ENCODE measurements around a stretch of chr2.

- PRO-cap = no peak
Measured at GRCh38 chr2:190119193-190119753, 56.7 kb upstream of the MSTN start.

DNA sequence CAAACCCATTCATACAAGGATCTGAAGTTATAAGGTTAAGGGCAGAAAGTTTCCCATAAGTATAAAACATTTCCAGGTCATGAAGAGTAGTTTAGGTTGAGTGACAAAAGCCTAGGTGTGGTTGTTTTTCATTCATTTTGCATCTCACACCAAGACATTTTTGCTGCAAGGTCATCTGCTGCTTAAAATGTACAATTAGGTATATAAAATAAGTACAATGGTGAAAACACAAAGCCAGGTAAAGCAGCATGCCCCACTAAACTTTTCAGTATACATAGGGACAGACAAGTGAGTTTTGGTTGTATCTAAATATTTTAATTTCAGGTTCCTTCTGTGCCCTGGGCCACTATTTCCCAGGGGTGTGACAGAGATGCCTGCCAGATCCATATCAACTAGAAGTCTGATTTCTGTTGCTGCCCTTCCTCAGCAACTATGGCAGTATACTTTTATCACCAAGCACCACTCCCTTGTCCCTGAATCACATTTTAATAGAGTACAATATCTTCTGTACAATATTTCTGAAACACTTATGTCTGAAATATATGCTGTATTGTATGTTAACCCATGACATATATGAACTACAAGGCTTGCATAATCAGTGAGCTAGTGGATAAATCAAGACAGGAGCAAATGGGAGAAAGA is 21.2 kb downstream of the C2orf88 start:
- PRO-cap = no peak

GRCh38 chr2:190343082-190343373 is 361 bp upstream of the INPP1 start:
- PRO-cap = no peak

GRCh38 chr2:190356125-190356882 is 12.9 kb downstream of the INPP1 start:
- PRO-cap = no peak

GRCh38 chr2:190409309-190410058 is 1.3 kb downstream of the MFSD6 start:
- PRO-cap = no peak

DNA sequence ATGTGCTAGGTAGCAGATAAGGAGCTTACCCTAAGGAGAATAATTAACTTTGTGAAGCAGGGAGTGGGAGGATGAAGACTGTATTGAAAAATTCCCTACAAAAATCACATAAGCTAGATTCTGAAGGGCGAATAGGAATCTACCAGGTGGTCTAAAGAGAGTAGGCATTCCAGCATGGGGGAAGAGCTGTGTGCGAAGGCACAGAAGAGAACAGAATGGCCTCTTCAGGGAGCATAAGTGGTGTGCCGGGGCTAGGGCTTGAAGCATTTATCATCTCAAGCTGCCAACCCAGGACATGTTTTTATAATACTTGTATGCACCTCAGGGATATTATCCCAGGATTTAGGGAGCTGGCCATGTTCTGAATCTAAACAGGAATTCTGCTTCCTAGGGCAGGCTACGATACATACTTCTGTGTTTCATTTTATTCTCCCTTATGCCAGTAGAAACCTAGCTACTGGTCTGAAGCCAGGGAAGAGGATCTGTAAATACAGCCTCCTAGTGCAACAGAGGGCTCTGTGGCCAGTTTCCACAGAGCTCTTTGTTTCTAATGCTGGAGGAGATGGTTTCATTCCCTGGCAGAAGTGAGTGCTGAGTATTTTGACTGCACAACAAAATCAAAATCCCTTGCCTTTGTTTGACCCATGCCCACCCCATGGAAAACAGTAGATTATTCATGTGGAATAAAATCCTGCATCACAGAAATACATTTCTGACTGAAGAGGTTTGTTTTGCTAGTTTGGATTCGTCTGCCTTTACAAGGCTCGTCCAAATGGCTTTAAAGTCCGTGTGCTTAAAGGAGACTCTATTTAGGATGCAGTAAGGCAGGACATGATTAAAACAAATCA is 56.5 kb downstream of the NEMP2 start:
- PRO-cap = no peak

- PRO-cap = no peak
Measured at GRCh38 chr2:190504905-190505335, 29.6 kb downstream of the NEMP2 start.

GRCh38 chr2:190537671-190538202 is 3.2 kb upstream of the NEMP2 start:
- PRO-cap = no peak

DNA sequence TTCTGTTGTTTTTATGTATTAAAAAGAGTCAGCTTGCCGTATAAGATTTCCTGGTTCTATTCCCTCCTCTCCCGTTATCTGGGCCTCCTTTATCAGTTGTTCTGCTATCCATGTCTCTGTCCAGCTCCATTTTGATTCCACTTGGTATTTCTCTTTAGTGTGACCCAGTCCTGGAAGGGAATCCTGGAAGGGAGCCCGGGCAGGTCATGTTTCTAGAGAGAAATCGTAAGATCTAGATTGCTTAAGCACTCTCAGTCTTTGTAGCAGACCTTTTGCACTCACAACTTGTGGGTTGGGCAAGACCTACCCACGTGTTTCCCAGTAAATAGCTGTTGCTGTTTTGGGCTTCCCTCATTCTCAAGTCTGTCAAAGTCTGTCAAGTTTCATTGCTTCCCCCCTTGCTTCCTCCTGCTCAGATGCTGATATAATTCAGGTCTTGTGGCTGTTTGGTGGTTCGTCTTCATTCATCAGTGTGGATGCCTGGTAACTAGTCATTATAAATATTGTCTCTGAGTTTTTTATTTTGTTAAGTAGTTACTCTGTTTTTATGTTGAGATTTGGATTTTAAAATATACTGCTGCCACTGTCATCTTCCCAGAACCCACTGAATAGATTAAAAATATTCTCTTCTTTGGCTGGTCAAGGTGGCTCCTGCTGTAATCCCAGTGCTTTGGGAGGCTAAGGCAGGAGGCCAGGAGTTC is 17.4 kb upstream of the NEMP2 start:
- PRO-cap = no peak

DNA sequence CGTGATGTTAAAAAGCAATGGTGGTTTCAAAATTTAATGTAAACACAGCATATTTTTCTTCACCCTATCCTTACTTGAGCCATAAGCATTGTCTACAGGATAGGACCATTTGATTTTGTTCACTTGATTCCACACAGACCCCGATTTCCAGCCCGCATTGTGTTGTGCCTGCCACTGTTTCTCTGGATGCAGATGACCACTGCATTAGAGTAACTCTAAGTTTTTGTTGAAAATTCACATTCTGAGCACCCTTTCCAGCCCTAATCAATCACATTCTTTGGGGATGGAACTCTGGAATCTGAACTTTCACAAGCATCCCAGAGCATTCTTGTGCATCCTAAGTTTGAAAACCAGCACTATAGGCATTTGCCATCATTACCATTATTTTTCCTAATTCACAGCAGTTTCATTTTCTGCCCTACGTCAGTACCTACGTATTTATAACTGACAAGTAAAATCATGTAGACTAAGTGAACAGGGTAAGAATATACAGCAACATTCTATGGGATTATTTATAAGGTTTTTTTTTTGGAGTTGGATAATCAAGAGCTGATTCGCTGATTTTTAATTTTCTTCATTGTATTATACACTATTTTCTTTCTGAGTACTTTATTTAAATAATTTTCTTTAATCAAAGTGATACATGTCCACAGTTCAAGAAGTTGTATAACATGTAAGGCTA is 22.2 kb downstream of the NAB1 start:
- PRO-cap = no peak

- PRO-cap = no peak
Measured at GRCh38 chr2:190906362-190906809, 25.8 kb downstream of the GLS start.

GRCh38 chr2:190935586-190936152 is 55.0 kb downstream of the GLS start:
- PRO-cap = no peak

GRCh38 chr2:191020737-191021557 is 7.0 kb upstream of the STAT1 start:
- PRO-cap = bidirectional peak, plus-strand start at chr2:191021078, minus-strand start at chr2:191021018

- PRO-cap = no peak
Measured at GRCh38 chr2:191127323-191127522, 23.6 kb downstream of the STAT4 start.

- PRO-cap = no peak
Measured at GRCh38 chr2:191204309-191205018, 40.7 kb upstream of the MYO1B start.

DNA sequence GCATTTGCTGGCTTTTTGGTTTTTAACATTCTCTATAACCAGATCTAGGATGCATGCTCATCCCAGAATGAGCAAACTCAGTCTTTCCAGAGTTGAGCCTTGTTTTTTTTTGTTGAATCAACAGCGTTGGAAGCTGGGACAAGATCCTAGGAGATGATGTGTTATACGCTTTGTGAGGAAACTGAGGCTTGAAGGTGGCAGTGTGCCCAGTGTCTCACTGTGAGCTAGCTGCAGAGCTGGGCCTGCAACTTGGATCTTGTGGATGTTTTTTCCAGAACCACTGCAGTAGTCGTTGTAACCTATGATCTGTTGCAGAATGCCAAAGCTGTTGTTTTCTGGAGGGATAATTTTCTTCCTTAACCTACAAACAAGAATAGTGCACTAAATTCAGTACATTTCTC is 19.5 kb downstream of the MYO1B start:
- PRO-cap = no peak

- PRO-cap = no peak
Measured at GRCh38 chr2:191370086-191371024, 125.2 kb downstream of the MYO1B start.

DNA sequence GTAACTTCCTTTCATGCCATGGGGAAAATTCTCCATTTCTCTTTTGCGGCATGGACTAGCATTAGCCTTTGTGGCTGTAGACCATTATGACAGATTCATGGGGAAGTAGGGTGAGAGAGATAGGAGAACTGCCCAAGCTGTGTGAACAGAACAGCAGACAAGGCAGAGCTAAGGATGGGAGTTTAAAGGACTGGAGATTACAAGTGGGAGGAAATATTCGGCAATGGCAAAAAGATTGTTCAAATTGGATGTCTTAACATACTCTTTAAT is 191.5 kb downstream of the MYO1B start:
- PRO-cap = no peak

- PRO-cap = no peak
Measured at GRCh38 chr2:191843317-191843605, 3.6 kb downstream of the CAVIN2 start.

GRCh38 chr2:191995307-191995749 is 148.4 kb upstream of the CAVIN2 start:
- PRO-cap = no peak

All from ureter (tissue), 1 donor.